Penis (tissue), 1 donor: ENCODE measurements around the genes IGFBP6, ESPL1, SP1 and AMHR2.

DNA sequence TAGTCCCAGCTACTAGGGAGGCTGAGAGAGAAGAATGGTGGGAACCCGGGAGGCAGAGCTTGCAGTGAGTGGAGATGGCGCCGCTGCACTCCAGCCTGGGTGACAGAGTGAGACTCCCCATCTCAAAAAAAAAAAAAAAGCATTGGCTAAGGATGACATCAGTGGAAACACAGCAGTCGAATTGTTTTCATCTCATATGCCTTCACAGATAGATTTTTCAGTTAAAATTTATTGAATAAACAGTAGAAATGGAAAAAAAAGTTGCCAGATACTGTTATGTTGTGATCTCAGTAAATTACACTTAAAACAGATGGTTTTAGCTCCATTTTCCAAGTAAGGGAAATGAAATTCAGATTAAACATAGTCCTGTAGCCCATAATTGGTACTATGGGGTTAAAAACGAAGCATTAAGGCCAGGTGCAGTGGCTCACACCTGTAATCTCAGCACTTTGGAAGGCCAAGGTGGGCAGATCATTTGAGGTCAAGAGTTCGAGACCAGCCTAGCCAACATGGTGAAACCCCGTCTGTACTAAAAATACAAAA is 21.4 kb upstream of the TNS2 start:
- PRO-cap: no peak

DNA sequence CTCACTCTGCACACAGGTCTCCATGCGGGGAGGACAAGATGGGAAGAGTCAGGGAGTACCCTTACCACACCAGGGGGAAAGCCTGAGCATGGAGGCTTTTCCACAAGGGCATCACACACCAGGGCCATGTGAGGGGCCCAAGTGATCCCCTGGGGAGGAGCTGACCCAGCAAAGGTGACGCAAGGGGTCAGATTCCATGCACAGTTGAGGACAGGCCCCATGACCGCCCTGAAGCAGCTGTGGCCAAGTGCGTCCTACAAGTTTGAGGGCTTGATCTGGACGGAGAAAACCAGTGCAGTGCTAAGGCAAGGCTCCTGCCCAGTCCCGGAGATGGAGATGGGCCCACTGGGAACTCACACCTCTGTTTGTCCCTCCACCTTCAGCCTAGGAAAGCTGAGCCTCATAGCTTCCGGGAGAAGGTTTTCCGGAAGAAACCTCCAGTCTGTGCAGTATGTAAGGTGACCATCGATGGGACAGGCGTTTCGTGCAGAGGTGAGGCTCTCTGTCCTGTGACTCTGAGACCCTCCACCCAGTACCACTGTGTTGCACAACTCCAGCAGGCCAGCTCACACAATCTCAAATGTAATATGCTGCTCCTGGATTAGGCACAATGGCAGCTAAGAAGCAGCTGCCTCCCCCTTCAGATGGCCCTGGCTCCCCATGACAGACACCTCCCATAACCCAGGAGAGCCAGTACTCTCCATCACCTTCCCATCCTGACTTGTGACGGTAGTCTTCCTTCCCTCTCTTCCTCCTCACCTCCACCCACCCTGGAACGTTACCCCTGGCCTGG is 1.8 kb downstream of the TNS2 start:
- PRO-cap: no peak

- PRO-cap: no peak
Measured at GRCh38 chr12:53071702-53072151, 7.5 kb downstream of the SPRYD3 start.

GRCh38 chr12:53097168-53097822 is at the start of gene IGFBP6:
Gene IGFBP6, plus strand, starts transcription at chr12:53097667.
- PRO-cap: bidirectional peak, plus-strand start at chr12:53097667, minus-strand start at chr12:53097345

- PRO-cap: no peak
Measured at GRCh38 chr12:53170176-53170740, 10.3 kb upstream of the ZNF740 start.

DNA sequence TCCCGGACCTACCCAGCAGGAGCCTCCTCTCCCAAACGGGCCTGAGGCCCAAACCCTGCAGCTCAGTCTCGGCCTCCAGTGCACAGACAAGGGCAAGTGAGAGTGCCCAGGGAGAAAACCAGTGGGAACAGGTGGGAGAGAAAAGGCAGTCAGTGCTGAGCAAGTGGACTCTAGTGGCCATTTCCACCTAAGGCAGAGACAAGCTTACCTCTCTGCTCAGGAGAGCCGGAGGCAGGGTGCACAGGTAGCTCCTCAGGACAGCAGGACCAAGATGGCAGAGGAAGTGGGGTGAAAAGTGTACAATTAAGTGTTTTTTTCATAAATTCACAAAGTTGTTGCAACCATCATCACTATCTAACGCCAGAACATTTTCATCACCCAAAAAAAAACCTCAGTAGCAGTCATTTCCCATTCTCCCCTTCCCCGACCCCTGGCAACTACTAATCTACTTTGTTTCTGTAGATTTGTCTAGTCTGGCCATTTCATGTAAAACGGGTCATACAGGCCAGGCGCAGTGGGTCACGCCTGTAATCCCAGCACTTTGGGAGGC is 6.9 kb upstream of the ZNF740 start:
- PRO-cap: no peak

- PRO-cap: no peak
Measured at GRCh38 chr12:53182758-53183381, 2.1 kb upstream of the CSAD start.

- PRO-cap: no peak
Measured at GRCh38 chr12:53208984-53209496, 2.0 kb upstream of the ITGB7 start.

GRCh38 chr12:53216851-53218106 is 10.2 kb upstream of the ITGB7 start:
- PRO-cap: no peak

GRCh38 chr12:53220566-53220792 is 11.5 kb downstream of the RARG start:
- PRO-cap: no peak

GRCh38 chr12:53224312-53225233 is 7.4 kb downstream of the RARG start:
- PRO-cap: no peak

- PRO-cap: no peak
Measured at GRCh38 chr12:53235918-53236352, 3.9 kb upstream of the RARG start.

GRCh38 chr12:53250972-53251915 is 651 bp upstream of the MFSD5 start:
- PRO-cap: no peak

DNA sequence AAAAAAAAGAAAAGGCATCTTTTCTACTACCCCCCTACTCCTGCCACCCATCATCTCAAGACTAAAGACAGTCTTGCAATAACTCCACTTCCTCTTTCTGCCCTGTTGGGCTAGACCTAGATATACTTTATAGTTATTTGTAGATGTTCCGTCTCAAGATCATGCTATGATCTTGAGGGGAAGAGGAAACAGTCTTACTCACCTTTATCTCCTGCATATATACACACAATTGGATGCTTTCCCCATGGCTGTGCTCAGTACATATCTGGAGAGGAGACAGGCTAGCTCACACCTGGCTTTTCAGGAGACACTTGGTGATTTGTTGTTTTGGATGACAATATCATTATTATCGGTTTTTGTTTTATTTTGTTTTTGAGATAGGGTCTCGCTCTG is 4.2 kb downstream of the MFSD5 start:
- PRO-cap: no peak

DNA sequence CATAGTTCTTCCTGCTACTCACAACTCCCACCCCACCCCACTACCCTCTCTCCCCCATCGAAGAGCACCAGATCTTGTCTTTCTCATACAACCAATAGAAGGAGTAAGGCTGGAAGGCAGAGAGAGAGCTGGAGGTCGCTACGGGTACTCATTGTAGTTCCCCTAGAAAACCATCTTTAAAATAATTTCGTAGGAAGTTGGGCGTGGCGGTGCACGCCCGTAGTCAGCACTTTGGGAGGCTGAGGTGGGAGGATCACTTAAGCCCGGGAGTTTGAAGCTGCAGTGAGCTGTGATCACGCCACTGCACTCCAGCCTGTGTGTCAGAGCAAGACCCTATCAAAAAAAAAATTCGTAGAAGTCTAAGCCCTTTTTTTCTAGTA is 534 bp upstream of the ESPL1 start:
- PRO-cap: no peak

- PRO-cap: bidirectional peak, plus-strand start at chr12:53268556, minus-strand start at chr12:53268371
Measured at GRCh38 chr12:53267955-53268798, at the start of gene ESPL1. Gene ESPL1, plus strand, starts transcription at chr12:53268299.

DNA sequence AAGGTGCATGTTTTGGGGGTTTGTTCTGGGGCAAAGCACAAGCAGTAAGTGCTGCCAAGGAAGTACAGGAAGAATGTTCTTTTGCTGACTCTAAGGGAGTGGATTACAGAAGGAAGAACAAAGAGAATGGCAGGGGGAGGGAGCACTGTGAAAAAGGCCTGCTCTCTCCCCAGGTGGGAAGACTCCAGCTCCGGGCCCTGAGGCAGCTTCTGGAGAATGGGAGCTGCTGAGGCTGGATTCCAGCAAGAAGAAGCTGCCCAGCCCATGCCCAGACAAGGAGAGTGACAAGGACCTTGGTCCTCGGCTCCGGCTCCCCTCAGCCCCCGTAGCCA is 7.0 kb upstream of the PFDN5 start:
- PRO-cap: no peak

DNA sequence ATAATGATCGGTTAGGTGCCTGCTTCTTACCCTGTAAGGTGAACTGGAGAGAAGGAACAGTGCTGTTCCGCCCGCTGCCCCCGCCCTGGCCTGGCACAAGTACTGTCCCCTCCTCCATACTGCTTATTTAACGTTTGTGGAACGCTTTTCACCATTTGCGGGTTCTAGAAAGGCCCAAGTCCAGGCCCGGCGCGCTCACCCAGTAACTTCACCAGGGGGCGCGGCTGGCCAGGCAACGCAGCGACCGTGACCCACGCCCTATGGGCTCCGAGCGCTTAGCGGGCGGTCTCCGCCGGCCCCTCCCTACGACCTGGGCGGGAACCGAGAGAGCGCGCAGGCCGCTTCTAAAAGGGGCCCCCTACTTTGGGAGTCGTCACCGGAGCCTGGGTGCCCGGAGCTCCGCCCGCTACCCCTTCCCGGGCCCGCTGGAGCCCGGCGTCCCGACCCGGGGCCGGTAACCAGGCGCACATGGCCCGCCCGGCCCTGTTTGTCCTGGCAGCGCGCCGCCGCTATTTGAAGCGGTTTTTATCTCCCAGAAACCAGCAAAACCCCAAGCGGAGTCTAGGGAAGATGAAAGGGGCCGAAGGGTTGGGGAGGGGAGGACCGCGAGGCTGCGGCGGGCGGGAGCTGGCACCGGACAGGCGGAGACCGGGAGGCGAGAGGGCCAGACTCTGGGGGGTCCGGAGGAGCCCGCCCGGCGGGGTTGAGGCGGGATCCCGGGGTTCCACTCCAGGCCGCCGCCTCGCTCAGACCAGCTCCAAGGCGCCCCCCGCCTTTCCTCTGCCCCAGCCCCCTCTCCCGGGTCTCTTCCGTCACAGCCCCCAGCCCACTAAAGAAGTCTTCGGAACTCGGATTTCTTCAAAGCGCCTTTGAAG is 3.5 kb upstream of the AAAS start:
- PRO-cap: bidirectional peak, plus-strand start at position 306 of the sequence, minus-strand start at position 204 of the sequence

- PRO-cap: bidirectional peak, plus-strand start at chr12:53380190, minus-strand start at chr12:53380114; bidirectional peak, plus-strand start at chr12:53380370, minus-strand start at chr12:53380392
Measured at GRCh38 chr12:53379800-53380518, at the start of gene SP1. Gene SP1, plus strand, starts transcription at chr12:53380176.

DNA sequence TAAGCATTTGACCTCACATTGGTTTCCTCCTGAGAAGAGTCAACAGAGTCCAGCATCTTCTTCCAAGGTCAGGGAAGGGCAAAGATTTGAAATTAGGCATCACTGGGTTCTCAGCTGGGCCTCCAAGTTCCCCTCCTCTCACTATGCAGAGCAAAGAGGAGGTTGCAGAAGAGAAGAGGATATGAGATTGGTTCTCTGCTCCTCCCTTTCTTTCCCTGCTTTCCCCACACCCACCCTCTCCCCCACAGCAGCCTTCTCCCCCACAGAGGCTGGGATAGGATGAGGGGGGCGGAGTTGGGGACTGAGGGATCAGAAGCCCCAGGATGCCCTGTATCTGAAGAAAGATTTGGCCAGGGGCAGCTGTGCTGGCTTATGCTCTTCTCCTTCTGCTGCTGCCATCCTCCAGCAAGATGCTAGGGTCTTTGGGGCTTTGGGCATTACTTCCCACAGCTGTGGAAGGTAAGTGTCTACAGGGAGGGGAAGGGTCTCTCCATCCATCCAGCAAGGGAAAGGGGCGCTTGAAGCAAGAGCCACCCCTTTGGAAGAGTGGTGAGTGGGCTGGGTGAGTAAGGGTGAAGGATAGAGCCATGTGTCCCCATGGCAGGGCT is at the start of gene AMHR2:
Gene AMHR2 (plus strand): TSS at position 331 of the 608 bp plus-strand sequence.
- PRO-cap: no peak